Mammary microvascular endothelial cell (primary cell): ENCODE data around the genes ADAM10 and FOXB1.

GRCh38 chr15:57437037-57437299, 60.7 kb downstream of the CGNL1 start:
- RAMPAGE, long total RNA, result no peak

DNA sequence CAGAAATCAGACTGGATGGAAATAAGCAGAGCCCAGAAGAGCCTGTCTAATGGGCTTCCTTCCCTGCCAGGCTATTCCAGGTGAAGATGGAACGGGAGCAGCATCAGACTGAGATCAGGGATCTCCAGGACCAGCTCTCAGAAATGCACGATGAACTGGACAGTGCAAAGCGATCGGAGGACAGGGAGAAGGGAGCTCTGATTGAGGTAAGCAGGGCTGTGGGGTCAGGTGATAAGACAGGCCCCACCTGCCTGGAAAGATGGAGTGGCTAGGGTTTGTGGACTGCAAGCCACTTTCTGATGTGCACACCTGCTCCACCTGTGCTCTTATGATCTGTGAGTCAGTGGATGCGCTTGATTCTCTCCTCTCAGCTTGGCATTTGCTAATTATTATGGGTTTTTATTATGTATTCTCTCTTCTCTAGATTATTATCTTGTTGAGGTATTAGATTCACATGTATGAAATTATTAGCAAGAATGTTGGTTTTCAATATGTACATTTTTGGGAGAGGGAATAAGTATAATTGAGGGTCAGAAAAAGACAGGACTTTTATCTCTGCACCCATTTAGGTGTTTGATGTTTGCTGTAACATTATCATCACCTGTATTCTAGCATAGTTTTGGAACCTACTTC, 77.4 kb downstream of the CGNL1 start:
- RAMPAGE, long total RNA, result no peak

GRCh38 chr15:57496759-57497579, 94.7 kb upstream of the MYZAP start:
- RAMPAGE, long total RNA, result no peak

- RAMPAGE, long total RNA, result no peak
Observed at GRCh38 chr15:57592891-57593592, 1.3 kb downstream of the MYZAP start.

- RAMPAGE, long total RNA, result no peak
Observed at GRCh38 chr15:57610030-57611130, 18.7 kb downstream of the MYZAP start.

GRCh38 chr15:58148627-58149386, 10.6 kb downstream of the AQP9 start:
- RAMPAGE, long total RNA, result no peak

DNA sequence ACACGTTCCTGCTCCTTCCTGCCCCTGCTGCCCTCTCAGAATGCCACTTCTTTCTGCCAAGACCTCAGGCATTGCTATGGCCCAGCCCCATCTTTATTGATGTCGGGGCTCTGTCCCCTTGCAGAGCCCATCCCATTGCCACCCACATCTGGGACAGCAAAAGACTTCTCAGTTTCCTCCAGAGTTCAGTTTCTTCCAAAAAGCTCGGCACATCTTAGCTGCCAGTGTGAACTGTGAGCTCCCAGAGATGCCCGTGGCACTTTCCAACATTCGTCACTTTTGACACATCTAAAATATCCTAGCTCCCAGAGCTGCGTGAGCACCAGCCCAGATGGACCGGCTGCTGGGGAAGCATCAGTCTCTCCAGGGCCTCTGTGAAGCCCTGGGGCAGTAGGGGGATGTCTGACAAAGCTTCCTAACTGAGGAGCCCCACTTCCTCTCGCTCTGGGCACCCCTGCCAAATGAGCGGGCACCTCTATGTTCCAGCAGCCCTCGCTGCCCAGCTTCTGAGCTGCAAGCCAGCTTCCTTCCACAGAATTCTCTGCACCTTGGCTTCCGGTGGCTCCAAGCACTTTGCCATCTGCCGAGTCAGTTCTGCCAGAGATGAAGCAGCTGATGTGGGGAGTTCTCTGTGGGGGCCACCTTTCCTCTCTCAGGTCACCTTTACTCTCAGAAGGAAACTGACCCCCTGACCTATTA, 91.0 kb downstream of the LIPC start:
- RAMPAGE, long total RNA, result no peak

- RAMPAGE, long total RNA, result no peak
Observed at GRCh38 chr15:58528357-58528664, 96.5 kb downstream of the LIPC start.

GRCh38 chr15:58574458-58575110, 142.8 kb downstream of the LIPC start:
- RAMPAGE, long total RNA, result no peak

GRCh38 chr15:58691115-58691731, 58.3 kb downstream of the ADAM10 start:
- RAMPAGE, long total RNA, result no peak

GRCh38 chr15:58749539-58750190, at the start of gene ADAM10:
Gene ADAM10, minus strand, starts transcription at chr15:58749707.
- RAMPAGE, long total RNA, result start-site peak on the minus strand at chr15:58749594-58749770, 3,314 and 1,381 reads in 2 replicates

GRCh38 chr15:59258149-59258679, 51.6 kb downstream of the LDHAL6B start:
- RAMPAGE, long total RNA, result no peak

DNA sequence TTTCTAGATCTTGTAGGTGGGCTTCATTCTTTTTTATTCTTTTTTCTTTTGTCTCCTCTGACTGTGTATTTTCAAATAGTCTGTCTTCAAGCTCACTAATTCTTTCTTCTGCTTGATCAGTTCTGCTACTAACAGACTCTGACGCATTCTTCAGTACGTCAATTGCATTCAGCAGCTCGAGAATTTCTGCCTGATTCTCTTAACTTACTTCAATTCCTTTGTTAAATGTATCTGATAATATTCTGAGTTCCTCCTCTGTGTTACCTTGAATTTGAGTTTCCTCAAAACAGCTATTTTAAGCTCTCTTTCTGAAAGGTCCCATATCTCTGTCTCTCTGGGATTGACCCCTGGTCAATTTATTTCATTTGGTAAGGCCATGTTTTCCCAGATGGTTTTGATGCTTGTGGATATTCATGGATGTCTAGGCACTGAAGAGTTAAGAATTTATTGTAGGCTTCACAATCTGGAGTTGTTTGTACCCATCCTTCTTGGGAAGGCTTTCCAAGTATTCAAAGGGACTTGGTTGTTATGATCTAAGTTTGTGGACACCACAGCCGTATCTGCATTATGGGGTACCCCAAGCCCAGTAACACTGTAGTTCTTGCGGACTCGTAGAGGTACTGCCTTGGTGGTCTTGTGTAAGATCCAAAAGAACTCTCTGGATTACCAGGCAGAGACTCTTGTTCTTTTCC, 28.9 kb downstream of the MYO1E start:
- RAMPAGE, long total RNA, result no peak

DNA sequence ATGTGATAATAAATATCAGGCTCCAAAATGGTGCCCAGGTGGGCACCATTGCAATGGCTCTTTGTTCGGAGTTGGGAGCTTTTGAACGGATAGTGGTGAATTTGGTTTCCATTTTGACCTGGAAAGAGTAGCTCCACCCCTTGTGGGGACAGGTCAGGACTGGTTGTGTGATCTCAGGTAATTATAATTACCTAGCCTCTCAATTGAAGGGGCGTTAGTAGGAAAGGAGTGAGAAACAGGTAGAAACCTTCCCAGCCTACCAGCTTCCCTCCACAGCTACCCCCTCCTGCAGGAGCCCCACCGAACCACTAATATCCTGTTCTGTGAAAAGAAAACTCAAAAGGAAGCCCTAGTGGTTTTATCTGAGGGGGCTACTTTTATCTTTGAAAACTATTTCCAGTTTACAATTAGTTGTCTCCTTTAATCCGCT, 18.1 kb downstream of the MYO1E start:
- RAMPAGE, long total RNA, result no peak

- RAMPAGE, long total RNA, result no peak
Observed at GRCh38 chr15:59374122-59374383, 1.4 kb upstream of the MYO1E start.

- RAMPAGE, long total RNA, result no peak
Observed at GRCh38 chr15:59587277-59587796, 24.2 kb upstream of the GCNT3 start.

- RAMPAGE, long total RNA, result no peak
Observed at GRCh38 chr15:59791808-59792259, 102.7 kb upstream of the BNIP2 start.

- RAMPAGE, long total RNA, result no peak
Observed at GRCh38 chr15:59814301-59814838, 125.2 kb upstream of the BNIP2 start.

GRCh38 chr15:60003499-60004430, at the start of gene FOXB1:
Gene FOXB1, plus strand, starts transcription at chr15:60004311.
- RAMPAGE, long total RNA, result no peak

- RAMPAGE, long total RNA, result no peak
Observed at GRCh38 chr15:60356633-60357500, 40.9 kb downstream of the ANXA2 start.